Hematopoietic multipotent progenitor cell (in vitro differentiated cells): ENCODE measurements around the genes C11orf80, LRFN4 and KDM2A.

DNA sequence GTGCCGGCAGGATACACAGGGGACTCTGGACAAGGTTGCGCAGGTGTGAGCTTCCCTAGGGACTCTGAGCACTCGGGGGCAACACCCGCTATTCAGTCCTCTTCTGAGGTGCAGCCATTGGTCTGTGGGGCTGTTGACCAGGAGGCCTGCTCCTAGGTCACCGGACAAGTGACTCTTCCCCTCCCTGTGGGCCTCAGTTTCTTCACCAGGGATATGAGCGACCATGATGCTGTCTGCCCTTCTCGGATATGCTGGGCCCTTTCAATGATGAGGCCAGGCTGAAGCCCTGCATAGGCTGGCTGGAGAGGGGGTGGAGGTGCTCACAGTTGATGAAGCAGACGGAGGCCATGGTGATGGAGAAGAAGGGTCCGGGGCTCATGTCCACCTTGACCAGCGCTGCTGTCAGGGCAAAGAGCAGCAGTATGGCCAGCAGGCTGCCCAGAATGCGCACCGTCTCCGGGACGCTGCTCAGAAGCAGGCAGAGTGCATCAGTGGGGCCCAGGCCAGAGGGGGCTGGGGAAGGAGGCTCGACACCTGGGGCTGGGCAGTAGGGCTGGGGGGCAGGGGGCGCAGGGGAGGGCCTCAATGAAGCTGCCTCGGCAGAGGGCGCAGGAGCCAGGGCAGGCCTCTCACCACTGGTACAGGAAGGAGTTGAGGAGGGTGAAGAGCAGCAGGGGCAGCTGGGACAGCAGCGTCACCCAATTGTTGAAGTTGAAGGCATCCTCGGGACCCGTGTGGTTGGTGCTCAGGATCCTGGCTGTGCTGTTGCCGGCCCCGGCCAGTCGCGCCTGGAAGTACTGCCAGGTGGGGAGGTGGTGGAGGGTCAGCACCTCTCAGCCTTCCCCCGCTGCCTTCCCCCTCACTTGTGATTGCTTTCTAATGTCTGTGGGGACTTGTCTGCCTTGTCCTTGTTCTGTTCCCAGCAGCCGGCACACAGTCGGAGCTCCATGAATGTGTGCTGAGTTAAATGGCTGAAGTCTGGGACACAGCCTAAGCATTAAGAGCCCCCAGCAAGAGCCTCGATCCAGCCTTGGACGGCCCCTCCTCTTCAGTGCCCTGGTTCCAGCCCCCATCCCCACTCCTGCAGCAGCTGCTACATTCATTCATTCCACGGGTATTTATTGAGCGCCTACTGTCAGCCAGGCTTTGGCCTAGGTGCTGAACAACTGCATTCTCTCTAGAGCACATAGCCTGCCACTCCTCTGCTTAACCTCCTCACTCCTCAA, 2.4 kb downstream of the SLC29A2 start:
- CAGE, long polyA plus RNA, result no peak

GRCh38 chr11:66419679-66420372, 1.0 kb upstream of the NPAS4 start:
- CAGE, long polyA plus RNA, result no peak

- CAGE, long polyA plus RNA, result no peak
Measured at GRCh38 chr11:66627446-66627972, 11.0 kb upstream of the RBM4 start.

- CAGE, long polyA plus RNA, result no peak
Measured at GRCh38 chr11:66668563-66669248, 9.0 kb downstream of the RBM4B start.

- CAGE, long polyA plus RNA, result no peak
Measured at GRCh38 chr11:66708109-66708442, 20.9 kb downstream of the SPTBN2 start.

GRCh38 chr11:66744222-66744544, 386 bp upstream of the C11orf80 start:
- CAGE, long polyA plus RNA, result no peak

- CAGE, long polyA plus RNA, result no peak
Measured at GRCh38 chr11:66744545-66745645, at the start of gene C11orf80. C11orf80 (plus strand) TSS chr11:66744769.

- CAGE, long polyA plus RNA, result no peak
Measured at GRCh38 chr11:66745646-66746124, 1.1 kb downstream of the C11orf80 start.

GRCh38 chr11:66856471-66857166, at the start of gene LRFN4:
LRFN4 (plus strand) TSS chr11:66857064.
- CAGE, long polyA plus RNA, result no peak

- CAGE, long polyA plus RNA, result no peak
Measured at GRCh38 chr11:66868275-66869077, 11.6 kb downstream of the LRFN4 start.

GRCh38 chr11:67112989-67113699, 5.9 kb upstream of the KDM2A start:
- CAGE, long polyA plus RNA, result no peak

- CAGE, long polyA plus RNA, result no peak
Measured at GRCh38 chr11:67118806-67119588, at the start of gene KDM2A. KDM2A (plus strand) TSS chr11:67119263.

GRCh38 chr11:67159450-67159975, 40.5 kb downstream of the KDM2A start:
- CAGE, long polyA plus RNA, result no peak

- CAGE, long polyA plus RNA, result no peak
Measured at GRCh38 chr11:67181206-67181535, 62.1 kb downstream of the KDM2A start.

- CAGE, long polyA plus RNA, result no peak
Measured at GRCh38 chr11:67245866-67246281, 20.4 kb upstream of the GRK2 start.

DNA sequence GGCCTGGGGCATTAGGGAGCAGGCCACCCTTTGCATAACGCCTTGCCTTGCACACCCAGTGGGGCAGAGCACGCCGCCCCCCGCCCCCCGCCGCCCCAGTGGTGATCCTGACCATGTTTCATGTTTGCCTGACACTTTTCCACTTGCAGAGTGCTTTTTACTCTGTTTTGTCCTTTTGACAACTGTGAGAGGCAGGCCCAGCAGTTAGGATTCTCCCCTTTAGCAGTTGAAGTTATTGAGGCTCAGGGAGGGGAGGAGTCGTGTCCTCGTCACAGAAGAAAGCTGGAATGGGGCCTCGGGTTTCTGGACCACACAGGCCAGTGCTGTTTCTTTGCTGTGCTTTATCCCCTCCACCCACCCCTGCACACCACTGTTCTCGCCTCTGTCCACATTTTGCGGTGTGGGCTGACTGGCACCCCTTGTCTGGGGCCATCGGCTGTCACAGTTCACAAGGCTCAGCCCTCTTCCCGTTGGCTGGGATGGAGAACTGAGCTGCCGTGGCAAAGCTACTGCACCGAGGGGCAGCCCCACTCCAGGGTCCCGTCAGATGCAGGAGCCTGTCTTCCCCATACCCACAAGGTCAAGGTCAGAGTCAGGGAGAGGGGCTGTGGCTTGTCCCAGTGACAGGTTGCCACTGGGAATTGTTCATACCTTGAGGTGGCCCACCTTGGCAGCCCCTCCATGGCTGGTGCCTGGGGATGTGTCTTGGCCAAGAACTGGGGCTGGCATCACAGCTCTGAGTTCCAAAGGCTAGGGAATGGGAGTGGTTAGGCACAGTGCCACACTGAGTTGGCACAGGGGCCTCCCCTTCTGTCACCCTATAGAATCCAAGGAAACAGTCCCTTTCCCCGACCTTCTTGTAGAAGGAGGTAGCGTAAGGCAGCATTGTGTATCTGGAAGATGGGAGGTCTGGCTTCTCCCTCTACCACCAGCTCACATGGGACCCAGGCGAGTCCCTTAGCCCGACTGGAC, 3.1 kb downstream of the GRK2 start:
- CAGE, long polyA plus RNA, result no peak

DNA sequence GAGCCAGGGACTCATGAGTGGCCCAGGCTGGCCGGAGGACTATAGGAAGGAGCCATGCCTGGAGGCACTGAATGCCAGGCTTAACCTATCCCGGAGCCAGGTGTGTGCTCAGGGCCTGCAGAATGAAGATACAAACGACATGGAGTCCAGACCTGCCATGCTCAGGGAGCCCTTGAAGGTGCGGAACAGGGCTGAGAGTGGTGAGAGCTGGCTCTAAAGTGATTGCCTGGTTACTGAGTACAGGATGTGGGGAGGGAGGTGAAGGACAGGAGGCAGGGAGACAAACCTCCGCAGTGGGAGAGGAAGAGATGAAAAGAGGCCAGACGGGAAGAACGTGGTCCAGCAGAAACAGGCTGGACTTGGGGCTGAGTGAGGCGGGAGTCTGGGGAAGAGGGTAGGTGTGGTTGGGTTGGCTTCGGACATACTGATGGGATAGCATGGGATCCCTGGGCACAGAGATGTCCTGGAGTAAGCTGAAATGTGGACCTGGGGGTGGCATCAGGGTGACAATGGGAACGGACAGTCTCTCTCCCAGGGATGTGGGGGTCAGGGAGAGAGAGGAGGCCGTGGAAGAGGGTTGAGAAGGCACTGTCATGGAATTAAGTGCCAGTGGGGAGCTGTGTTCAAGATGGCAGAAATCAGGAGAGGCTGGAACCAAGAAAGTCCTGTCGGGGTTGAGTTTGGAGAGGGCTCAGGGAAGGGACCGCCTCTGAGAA, 1.6 kb upstream of the ANKRD13D start:
- CAGE, long polyA plus RNA, result no peak

GRCh38 chr11:67289596-67290504, 747 bp downstream of the ANKRD13D start:
- CAGE, long polyA plus RNA, result no peak

- CAGE, long polyA plus RNA, result no peak
Measured at GRCh38 chr11:67304451-67305127, 1.3 kb downstream of the SSH3 start.

GRCh38 chr11:67317990-67318373, 14.7 kb downstream of the SSH3 start:
- CAGE, long polyA plus RNA, result no peak